H9 (cell line): ENCODE measurements around a stretch of chr15.

DNA sequence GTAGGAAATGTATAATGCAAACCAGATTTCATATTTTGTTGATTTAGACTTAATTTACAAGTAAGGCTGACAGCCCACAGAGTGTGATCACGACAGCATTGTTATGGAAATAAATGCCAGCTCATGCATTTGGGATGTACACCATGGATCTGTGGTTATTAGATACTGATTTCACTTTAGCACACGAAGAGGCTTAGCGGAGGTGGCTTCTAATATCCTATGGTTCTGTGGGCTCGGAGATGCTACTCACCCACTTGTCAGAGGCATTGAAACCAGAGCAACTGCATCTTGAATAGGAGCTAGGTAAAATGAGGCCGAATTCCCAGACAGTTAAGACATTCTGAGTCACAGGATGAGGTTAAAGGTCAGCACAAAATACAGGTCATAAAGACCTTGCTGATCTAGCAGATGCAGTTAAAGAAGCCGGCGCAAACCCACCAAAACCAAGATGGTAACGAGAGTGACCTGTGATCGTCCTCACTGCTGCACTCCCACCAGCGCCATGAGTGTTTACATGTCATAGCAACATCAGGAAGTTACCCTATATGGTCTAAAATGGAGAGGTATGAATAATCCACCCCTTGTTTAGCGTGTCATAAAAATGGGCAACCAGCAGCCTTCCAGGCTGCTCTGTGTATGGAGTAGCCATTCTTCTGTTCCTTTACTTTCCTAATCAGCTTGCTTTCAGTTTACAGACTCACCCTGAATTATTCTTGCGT is 117.5 kb downstream of the PGPEP1L start:
- PRO-cap: no peak

- PRO-cap: no peak
These were observed 107.2 kb downstream of the PGPEP1L start for GRCh38 chr15:98900289-98900984.

DNA sequence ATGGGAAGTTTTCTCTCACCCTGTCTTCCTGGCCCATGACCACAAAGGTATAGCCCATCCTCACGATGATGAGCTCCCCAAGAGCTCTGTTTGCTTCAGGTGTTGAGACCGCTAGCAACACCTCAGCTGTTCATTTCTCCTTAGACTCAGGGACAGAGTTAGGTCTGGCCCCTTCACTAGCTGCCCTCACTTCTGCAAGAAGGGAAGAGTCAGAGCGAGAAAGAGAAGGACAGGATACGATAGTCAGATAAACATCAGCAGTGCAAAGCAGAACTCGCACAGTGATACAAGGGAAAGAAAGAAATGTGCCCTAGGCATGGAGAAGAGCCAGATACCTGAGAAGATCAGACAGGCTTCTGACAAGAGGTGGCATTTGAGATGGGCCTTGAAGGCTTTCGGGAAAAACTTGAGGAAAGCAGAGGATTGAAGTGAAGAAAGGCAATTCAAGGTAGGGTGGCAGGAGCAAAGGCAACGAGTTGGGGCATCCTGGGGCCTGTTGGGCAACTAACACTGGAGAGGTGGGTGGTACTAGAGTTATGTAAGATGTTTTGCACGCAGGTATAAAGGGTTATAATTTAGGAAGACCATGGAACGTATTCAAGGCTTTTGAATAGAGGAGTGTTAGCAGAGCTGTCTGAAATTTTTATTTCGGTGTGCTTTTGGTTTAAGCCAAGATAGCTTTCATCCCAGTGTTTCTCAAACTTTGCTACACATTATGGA is 106.0 kb downstream of the PGPEP1L start:
- PRO-cap: no peak

DNA sequence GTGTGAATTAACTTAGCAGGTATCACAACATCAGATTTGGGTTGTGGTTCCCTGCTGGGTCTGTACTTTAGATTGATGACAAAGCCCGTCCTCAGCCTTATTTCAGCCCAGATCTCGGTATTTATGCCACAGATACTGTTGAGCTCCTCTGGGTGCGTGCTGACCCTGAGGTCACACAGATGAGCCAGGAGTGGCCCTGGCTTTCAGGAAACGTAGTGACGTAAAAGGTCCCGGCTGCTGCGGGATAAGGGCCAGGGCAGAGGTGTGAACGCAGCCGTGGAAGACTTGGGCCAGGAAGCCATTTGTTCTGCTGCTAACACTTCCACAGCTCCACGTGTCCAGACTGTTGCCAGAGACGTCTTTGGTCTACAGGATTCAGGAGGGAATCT is 54.3 kb downstream of the PGPEP1L start:
- PRO-cap: no peak

GRCh38 chr15:98959186-98959889 is 48.3 kb downstream of the PGPEP1L start:
- PRO-cap: no peak

DNA sequence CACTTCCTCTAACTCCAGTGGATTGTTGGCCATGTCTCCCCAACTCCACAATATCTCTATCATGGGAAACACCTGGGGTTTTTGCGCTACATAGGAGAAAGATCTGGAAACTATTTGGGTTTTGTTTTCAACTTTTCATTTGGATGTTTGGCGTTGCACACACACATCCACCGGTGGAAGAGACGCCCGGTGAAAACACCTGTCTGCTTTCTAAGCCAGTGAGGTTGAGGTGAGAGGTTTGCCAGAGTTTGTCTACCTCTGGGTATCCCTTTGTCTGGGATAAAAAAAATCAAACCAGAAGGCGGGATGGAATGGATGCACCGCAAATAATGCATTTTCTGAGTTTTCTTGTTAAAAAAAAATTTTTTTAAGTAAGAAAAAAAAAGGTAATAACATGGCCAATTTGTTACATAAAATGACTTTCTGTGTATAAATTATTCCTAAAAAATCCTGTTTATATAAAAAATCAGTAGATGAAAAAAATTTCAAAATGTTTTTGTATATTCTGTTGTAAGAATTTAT is 43.7 kb downstream of the PGPEP1L start:
- PRO-cap: no peak

DNA sequence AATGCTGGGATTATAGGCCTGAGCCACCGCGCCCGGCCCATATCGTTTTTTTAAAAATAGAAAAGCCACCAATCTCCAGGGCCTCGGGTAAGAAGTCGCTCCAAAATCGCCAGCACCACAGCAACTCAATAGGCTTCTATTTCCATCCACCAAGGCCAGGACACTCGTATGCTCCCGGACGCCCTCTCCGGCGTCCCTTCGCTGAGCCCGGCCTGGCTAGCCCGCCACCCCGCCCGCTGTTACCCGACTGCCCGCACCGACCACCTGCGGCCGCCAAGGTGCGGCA is 277 bp upstream of the SYNM start:
- PRO-cap: bidirectional peak, plus-strand start outside the sequence, minus-strand start at position 249 of the sequence

GRCh38 chr15:99106421-99107110 is 1.7 kb downstream of the SYNM start:
- PRO-cap: no peak

GRCh38 chr15:99110510-99111388 is 5.9 kb downstream of the SYNM start:
- PRO-cap: no peak

- PRO-cap: no peak
These were observed 26.5 kb downstream of the SYNM start for GRCh38 chr15:99131002-99132080.

DNA sequence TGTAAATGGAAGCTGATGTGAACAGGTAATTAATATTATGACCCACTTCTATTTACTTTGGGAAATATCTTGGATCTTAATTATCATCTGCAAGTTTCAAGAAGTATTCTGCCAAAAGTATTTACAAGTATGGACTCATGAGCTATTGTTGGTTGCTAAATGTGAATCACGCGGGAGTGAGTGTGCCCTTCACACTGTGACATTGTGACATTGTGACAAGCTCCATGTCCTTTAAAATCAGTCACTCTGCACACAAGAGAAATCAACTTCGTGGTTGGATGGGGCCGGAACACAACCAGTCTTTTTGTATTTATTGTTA is 30.2 kb downstream of the SYNM start:
- PRO-cap: no peak

- PRO-cap: no peak
These were observed 33.8 kb downstream of the SYNM start for GRCh38 chr15:99138685-99139033.

- PRO-cap: no peak
These were observed 73.1 kb downstream of the LRRC28 start for GRCh38 chr15:99324280-99324803.

GRCh38 chr15:99438584-99439141 is 127.1 kb upstream of the MEF2A start:
- PRO-cap: no peak

DNA sequence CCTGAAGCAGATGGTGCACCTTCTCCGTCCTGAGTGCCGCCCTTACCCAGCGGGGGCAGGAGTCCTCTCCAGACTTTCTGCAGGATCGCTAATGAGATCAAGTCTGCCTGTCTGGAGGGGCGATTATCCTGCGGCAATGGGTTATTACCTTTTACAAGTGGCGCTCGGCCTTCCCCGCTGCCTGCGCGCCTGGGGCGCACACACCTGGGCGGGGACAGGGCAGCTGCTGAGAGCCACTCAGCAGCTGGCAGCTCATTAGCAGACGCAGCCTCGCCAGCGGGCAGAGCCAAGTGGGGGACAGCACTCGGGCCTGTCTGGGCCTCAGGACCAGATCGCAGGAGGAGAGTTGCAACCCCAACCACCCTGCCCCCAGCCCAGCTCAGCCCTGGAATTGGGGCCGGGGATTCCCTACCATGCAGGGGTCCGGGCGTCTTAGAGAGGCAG is 118.9 kb upstream of the MEF2A start:
- PRO-cap: no peak

DNA sequence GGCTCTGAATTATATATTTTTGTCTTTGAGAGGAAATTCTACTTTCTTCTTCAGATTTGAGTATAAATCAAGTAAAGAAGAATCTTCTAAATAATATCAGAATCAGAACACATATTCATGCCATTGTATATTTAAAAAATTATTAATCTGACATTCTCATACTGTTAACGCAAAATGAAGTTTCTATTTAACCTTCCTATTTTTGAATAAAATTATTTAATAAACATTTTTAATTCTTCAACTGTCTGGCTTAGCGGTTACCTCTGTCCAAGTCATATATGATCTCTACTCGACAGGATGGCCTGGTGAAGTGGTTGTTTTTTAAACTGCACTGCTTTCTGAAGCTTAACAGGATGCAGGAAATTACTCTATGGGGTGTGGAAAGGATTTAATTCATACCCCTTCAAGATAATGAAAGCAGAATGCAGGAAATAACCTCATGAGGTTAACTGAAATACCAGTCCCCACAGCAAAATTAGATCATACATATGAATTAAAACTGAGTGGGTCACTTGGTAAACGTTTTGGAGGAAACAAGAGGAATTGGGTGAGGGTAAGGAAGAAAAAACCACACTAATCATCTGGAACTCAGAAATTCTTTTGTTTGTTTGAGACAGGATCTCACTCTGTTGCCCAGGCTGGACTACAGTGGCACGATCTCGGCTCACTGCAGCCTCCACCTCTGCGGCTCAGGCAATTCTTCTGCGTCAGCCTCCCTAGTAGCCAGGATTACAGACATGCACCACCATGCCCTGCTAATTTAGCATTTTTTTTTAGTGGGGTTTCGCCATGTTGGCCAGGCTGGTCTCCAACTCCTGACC is 50.2 kb downstream of the LYSMD4 start:
- PRO-cap: no peak

- PRO-cap: no peak
These were observed 215.9 kb downstream of the ADAMTS17 start for GRCh38 chr15:100125871-100126252.

- PRO-cap: no peak
These were observed 8.8 kb upstream of the ADAMTS17 start for GRCh38 chr15:100350524-100350934.

GRCh38 chr15:100878946-100879755 is 480 bp upstream of the ALDH1A3 start:
- PRO-cap: unidirectional peak, plus-strand start at chr15:100879049; bidirectional peak, plus-strand start at chr15:100879831, minus-strand start at chr15:100879526

- PRO-cap: no peak
These were observed 18.7 kb upstream of the LRRK1 start for GRCh38 chr15:100900466-100900890.